ENCODE measurements around the gene CT45A1.

DNA sequence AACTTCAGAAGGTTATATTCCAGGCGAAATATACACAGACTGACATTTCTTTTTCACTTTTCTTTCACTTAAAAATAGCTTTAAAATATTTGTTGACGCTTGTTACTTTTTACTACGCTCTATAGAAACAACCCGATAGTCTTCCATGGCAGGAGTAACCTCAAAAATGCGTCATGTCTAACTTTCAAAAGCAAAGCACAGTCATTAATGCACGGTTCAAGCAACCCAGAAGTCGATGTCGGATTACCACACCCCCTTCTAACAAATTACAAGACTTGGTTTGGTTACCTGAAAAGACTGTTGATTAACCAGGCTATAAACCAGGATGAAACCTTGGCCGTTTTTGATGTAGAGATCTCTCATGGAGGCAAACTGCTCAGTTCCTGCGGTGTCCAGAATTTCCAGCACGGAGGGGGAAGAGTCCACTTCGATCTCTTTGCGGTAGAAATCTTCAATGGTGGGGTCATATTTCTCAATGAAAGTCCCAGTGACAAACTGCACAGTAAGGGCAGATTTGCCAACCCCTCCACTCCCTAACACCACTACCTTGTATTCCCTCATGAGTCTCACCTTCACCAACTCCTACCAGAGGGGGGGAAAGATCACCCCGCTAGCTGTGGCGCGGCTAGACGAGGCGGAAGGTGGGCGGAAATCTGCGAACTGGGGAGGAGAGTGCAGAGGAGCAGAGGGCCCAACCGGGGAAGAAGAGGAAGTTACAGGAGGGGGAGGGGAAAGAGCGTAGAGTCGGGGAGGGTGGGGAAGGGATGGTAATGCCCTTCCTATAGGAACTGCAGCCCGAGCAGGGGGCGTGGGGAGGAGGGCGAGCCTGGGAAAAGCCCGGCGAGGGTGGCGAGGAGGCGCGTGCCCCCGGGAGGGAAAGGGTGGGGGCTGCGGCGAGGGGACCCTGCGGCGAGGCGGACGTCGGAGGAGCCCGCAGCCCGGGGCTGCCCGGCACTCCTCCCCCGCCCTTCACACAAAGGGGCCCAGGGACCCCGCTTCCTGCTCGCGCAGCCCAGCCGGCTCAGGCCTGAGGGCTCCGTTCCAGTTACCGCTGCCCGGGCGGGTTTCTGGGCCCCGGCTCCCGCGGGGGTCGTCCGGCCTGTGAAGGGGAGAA lies 2.2 kb downstream of the RAP2C start:
- PRO-cap, 2 experiments, result peak in 2 of 2 experiments; most common plus-strand start position 741 of the sequence (in 2); most common minus-strand start position 655 of the sequence (in 1)

DNA sequence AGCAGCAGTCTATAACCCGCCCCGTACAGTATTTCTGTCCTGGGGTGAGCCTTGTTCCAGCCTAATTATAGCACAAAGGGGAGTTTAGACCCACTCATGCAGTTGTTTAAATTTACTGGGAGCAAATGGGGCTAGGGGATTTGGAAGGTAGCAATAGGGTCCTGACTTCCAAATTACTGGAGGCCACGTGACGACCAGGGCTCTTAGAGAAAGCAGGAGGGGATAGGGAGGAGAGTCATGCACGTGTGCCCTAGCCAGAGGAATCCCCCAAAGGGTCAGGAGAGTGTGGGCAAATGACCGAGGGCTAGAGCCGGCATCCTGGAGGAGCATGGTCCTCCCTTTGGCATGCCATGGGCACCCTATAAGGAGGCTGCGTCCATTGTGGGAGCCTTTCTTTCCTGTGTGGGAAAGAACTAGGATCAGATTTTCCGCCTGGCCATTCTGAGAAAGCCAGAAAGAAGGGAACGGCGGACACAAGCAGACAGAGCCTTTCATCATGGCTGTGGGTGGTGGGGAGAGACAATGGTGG lies 25.5 kb upstream of the GPC4 start:
- PRO-cap, 2 experiments, result no peak in any of the 2 experiments

GRCh38 chrX:134000117-134000540 lies 14.7 kb upstream of the GPC3 start:
- PRO-cap, 2 experiments, result no peak in any of the 2 experiments

GRCh38 chrX:134148329-134148577 lies 88.7 kb upstream of the CCDC160 start:
- PRO-cap, 2 experiments, result no peak in any of the 2 experiments

GRCh38 chrX:134171528-134172331 lies 65.3 kb upstream of the CCDC160 start:
- PRO-cap, 2 experiments, result no peak in any of the 2 experiments

DNA sequence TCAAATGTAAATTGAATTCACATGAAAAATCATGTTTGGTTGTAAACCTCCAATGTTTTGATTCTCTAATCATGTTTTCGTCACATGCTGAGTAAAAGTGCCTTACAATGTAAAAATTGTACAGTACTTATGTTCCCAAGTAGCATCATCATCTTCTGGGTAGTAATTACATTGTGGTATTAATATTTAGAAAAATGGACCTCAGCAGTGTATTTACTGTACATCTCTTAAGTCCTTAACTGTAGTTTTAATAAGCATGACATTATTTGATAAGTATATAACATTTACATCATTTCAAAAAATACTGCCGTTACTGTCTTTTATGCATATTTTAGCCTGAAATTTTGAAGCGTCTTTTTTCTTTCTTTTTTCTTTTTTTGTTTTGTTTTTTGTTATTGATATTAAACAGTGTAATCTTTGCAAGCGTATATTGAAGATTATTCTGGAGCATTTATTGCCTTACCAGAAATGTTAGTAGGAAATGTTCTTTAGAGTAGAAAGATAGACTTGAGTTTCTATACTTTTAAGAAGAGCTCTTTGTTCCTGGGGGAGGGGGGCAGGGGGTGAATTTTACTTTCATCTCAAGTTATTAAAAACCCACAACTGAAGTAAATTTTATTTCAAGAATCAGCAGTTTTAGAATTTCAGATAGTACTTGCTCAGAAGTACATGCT lies 32.1 kb upstream of the HPRT1 start:
- PRO-cap, 2 experiments, result no peak in any of the 2 experiments

GRCh38 chrX:134500052-134500819 lies 40.3 kb downstream of the HPRT1 start:
- PRO-cap, 2 experiments, result no peak in any of the 2 experiments

GRCh38 chrX:135523117-135523589 lies 2.7 kb downstream of the INTS6L start:
- PRO-cap, 2 experiments, result no peak in any of the 2 experiments

DNA sequence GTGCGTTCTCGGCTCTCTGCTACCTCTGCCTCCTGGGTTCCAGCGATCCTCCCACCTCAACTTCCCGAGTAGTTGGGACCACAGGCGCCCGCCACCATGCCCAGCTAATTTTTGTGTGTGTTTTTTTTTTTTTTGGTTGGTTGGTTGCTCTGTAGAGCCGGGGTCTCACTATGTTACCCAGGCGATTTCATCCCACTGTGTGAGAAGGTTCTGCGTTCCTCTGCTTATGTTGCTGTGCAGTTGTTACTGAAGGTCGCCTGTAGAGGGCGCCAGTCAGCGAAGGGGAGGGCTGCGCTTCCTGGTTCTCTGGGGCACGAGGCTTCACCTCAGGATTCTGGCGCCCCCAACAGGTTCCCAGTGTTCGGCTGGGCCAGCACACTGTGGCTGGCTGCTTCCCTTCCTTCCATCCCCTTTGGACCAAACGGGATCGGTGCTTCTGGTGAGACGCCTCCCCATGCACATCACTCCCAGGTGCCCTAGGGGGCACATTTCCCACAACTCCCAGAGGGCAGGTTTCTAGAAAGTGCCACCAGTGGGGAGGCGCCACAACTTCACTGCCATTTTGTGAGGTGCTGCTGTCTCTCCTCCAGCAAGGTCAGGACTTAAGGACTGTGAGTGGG lies at the start of gene CT45A1:
Gene CT45A1 (plus strand): TSS at position 543 of the 620 bp plus-strand sequence.
- PRO-cap, 2 experiments, result no peak in any of the 2 experiments

DNA sequence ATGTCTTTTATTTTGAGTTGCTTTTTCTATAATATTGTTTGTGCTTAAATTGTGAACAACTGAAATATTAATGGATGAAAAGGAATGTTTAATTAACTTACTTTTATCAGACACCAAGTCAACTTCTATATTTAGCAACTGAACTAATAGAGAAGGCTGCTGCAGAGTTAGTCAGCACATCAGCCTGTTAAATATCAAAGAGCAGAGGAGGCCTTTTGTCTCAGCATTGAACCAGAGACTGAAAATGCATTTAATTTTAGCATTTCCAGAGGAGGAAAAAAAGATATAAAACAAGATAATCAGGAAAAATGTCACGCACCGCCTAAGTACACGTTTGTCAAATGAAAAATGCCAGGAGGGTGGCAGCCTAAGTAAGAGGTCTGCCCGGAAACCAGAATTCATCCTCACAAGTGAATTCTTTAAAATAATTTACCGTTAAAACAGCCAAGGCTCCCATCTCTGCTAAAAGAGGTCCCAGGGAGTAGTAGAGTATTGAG lies 69.7 kb upstream of the FHL1 start:
- PRO-cap, 2 experiments, result no peak in any of the 2 experiments

DNA sequence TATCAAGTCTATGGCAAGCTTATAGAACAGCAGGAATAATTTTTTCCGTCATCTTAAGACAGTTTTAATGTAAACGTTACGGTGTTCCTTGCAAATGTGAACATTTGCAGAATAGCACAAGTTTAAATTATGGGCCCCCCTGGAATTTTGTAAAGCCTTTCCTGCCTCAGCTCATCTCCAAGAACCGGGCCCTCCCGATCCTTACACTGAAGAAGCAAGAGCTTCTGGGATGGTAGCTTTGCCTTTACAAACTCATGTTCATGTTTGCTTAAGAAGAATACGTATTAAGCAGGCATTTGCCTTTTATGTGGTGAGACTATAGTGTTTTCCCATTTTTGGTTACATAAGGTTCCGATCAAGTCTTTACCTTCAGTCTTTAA lies 47.8 kb upstream of the FHL1 start:
- PRO-cap, 2 experiments, result no peak in any of the 2 experiments

DNA sequence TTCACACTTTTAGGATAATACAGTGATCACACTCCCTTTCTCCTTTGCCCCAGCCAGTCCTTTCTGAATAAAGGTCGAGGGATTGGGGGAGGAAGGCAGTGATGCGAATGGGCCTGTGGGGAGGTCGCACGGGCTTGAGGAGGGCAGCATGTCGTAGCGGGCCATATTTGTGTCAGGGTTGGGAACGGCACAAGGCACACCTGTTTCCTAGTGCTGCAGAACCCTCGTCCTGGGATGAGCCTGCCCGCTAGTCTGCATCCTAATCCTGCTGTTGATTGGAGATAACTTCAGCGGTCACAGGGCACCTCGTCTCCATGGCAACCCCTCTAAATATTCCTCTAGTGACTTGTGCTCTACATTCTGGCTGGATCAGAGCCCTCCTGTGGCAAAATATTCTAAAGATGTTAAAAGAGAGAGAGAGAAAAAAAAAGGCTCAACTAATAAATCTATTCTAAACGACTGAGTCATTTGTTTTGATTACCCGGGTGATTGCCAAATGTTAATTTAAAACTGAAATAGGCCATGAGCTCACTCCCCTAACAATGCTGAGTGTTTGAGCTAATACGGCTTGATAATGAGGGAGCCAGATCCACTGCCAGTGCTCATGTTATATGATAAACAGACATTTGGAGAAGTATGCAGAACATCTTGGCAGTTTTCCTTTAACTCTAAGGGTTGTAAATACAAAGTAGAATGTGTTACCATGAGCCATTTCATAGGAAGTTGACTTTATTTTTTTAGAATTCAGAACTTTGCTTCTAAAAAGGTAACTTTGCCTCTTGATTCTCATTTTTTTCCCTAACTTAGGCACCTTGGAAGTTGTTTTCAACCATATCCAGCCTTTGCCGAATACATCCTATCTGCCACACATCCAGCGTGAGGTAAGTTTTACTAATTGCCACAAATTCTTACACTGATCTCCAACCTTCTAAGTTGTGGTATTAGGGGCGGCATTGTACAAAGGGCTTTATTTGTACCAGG lies 27.5 kb upstream of the FHL1 start:
- PRO-cap, 2 experiments, result no peak in any of the 2 experiments

DNA sequence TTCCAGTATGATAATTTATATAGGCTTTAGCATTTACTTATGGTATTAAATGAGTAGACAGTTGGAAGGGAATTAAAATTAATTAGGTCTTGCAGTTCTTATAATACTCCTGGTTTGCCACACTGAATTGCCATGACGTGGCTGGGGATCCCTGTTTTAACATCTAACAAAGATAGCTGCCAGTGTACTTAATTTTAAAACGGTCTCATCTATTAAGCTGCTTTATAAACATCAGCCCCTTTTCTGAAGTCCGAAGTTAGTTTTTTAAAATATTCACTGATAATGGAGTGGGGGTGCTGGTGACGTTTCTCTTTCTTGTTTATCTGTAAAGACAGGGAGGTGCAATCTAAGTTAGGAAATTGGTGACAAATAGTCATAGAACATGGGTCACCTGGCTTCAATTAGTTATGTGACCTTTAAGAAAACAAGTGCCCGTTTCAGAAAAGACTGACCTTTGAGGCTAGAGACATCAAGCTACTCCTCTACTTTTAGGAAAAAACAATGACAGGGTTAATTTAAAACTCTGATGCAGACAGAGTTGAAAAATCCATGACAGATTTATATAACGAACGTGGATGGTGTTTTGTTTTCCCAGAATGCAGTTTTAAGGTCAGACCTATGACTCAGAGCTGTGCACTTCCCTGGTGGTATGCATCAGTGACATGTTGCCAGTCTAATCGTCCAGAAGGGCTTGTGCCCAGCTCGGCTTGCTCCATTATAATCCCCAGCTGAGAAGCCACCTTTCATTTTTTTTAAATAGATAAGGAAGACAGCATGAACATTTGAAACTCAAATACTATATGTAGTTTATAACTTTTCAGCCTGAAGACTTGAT lies 11.4 kb upstream of the FHL1 start:
- PRO-cap, 2 experiments, result peak in 2 of 2 experiments; most common plus-strand start position 654 of the sequence (in 1); most common minus-strand start position 74 of the sequence (in 1)

GRCh38 chrX:136195443-136195660 lies 1.5 kb upstream of the FHL1 start:
- PRO-cap, 2 experiments, result no peak in any of the 2 experiments

DNA sequence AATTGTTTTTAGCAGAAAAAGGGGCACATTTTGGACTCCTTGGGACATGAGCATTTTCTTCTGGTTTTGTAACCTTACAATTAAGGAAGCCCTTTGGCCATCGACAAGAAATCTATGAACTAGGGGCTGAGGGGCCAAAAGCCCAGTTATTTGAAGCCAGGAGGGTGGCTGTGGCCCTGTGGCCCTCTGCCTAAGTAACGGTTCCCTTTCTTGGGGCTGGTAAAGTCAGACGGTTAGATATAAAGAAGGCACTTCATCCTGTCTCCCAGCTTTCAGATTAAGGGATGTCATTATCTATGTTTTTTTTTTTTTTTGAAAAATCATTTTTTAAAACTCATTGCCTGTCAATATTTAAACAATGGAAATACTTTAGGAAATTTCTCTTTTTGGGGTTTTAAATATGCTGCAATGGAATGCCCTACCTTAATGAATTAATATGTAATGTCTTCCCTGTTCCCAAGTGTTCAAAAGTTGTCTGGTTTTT lies 865 bp downstream of the FHL1 start:
- PRO-cap, 2 experiments, result peak in 1 of 2 experiments; most common plus-strand start position 231 of the sequence (in 1)

DNA sequence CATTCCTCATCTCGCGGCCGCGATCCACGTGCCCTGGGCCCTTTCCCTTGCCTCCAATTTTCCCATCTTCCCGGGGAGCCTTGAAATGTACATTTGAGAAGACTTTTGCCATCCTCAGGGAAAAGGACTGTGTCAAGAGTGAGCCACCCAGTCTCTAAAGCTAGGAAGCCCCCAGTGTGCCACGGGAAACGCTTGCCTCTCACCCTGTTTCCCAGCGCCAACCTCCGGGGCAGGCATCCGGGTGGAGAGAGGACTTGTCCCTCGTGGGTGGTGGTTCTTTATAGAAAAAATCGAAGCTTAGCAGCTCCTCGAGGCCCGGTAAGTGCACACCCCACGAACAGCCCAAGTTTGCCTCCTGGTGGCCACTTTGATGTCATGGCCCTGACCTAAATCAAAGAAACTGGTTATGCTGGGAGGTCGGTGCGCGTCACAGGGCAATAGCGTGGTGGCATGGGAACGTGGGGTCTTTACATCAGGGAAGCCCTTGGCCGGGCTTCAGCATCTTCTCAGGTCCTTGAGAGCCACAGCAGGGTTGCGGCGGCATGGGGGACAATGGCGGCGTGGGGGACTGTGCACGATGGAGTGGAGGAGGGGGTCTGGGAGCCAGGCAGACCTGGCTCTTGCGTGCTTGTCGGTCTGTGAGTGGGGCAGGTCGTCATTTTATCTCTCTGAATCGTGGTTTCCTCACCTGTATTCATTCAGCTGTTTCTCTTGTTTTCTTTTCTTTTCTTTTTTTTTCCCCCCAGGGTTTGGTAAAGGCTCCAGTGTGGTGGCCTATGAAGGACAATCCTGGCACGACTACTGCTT lies 12.5 kb downstream of the FHL1 start:
- PRO-cap, 2 experiments, result no peak in any of the 2 experiments

- PRO-cap, 2 experiments, result no peak in any of the 2 experiments
These were observed 4.4 kb upstream of the MAP7D3 start for GRCh38 chrX:136255443-136256128.

DNA sequence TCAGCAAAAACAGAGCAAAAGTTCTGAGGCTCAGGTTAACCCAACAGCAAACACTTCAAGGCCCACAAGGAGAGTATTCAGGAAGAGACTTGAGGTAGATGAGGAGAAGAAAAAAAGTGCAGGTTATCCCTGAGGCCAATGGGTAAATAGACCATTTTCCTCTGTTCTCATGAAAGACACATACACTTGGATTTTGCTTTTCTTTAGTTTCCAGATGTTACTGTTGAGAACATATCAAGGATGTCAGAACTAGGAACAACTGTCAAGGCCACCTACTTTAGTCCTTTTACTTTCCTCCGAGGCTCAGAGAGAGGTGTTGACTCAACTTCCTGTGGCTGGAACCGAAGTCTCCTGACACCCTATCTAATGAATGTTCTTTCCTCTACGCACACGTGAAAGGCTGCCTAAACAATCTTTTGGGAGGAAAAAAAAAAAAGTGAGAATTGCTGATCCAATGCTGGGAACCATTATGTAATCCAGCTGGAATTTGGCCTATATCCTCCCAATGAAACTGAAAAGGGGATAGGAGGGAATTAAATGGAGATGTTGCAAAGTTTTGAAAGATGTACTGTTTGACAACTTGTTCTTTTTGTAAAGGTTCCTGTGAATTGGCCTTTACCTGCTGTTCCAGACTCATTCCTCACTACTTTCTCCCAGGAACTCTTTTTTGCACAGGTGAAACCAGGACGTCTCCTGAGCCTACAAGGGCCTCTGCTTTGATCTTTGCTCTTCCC lies 8.3 kb upstream of the MAP7D3 start:
- PRO-cap, 2 experiments, result no peak in any of the 2 experiments

DNA sequence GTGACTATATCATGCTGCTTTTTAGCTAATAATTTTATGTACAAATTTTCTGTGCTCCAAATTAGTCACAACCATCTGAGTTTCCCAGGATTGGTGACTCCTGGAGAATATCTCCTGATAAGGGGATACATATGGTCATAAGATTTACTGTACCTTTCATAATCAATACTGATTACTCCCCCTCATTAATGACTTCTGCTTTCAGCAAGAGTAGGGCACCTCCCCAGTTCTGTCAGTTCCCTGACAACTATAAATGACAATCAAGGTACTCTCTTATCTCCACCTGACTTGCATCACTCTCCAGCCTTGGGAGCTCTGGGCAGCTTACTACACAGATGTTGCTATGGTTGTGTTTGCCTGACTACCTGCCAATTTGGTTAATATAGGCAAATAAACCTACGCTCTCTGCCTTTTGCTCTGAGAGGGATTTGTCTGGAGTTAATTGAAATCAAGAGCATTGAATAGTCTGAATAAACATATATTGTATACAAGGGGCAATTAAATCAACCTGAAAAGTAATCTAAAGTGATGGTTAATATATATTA lies 22.7 kb upstream of the MAP7D3 start:
- PRO-cap, 2 experiments, result no peak in any of the 2 experiments

GRCh38 chrX:136388245-136388608 lies 87.5 kb downstream of the ADGRG4 start:
- PRO-cap, 2 experiments, result no peak in any of the 2 experiments

Data from psoas muscle (tissue), 2 donors.